Ileum (tissue), 1 donor: ENCODE measurements around the gene CAMKMT.

DNA sequence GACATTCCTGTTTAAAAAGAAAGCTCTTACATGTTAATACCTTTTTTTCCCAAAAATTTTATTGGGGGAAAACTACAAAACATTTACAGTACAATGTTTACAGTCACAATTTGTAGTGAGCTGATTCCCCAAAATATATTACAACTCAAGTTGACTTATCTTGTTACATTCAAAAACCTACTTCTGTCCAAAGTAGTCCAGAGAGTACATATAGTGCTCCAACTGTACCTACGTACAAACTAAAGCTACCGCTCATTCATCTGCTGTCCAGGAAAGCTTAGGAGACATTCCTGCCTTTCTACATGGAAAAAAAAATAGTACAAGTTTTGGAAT lies 4.1 kb downstream of the ZFP36L2 start:
- PRO-cap: no peak

DNA sequence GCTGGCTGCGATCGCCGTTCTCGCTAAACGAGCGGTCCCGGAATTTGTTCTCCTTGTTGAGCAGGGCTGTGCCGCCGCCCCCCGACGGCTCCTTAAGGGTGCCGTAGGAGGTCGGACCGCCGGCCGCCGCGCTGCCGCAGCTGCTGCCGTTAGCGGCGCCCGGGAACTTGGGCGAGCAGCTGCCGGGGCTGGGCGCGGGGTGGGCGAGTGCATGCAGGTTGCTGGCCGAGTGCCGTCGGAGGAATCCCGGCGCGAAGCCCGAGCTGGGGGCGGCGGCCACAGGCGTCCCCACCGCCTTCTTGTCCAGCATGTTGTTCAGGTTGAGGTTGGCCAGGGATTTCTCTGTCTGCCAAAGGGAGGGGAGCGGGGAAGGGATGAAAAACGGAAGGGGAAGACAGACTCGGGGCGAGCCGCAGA lies 991 bp downstream of the ZFP36L2 start:
- PRO-cap: bidirectional peak, plus-strand start at position 261 of the sequence, minus-strand start at position 231 of the sequence

DNA sequence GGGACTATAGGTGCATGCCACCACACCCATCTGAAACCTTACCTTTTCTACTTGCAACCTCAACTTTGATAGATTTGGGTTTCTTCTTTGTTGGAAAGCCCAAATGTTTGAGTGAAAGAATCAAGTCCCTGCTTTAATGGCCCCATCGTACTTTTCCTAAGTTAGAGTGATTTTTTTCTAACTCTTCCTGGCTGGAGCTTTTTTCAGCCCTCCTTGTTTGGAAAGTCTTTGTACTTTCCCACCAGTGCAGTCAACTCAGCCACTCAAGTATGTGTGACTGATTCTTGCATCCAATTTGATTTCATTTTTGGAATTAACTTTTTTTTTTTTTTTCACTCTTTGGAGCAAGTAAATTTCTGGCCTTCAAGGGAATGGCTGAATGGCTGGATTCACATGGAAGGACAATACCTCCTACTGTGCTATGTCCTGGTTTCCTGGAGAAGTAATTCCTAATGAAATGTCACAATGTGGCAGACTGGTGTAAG lies 75.8 kb upstream of the ZFP36L2 start:
- PRO-cap: no peak

DNA sequence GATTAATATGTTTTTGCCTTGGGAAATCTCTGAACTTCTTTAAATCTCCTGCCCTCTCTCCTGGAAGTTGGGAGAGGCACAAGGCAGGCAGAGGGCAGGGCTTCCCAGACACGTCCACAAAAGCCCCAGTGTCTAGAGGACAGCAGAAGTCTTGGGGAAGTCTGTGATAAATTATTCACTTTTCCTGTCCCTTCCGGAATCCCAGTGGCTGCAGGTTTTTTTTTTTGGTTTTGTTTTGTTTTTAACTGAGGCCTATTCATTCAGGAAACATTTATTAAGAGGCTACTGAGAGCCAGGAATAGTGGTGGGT lies 98.6 kb upstream of the ZFP36L2 start:
- PRO-cap: no peak

GRCh38 chr2:43493792-43494496 lies 101.9 kb downstream of the THADA start:
- PRO-cap: no peak

- PRO-cap: unidirectional peak, minus-strand start at chr2:43537285
Measured at GRCh38 chr2:43536993-43537588, 58.7 kb downstream of the THADA start.

DNA sequence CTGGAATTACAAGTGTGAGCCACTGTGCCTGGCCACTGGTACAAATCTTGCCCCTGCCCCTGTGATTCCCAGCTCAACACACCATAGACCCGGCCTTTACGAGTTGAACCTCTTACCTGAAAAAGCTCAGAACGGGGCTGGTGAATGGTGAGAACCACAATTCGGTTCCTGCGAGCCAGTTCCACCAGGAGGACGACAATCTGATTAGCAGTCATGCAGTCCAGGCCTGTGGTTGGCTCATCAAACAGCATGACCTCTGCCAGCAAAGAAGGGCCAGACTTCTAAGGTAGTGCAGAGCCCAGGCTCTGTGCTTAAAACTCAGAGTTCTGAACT lies 12.4 kb downstream of the ABCG5 start:
- PRO-cap: no peak

- PRO-cap: no peak
Measured at GRCh38 chr2:43842252-43842775, 3.5 kb downstream of the ABCG8 start.

- PRO-cap: no peak
Measured at GRCh38 chr2:43905398-43906090, 66.8 kb downstream of the ABCG8 start.

- PRO-cap: no peak
Measured at GRCh38 chr2:43963385-43963972, 32.3 kb downstream of the LRPPRC start.

DNA sequence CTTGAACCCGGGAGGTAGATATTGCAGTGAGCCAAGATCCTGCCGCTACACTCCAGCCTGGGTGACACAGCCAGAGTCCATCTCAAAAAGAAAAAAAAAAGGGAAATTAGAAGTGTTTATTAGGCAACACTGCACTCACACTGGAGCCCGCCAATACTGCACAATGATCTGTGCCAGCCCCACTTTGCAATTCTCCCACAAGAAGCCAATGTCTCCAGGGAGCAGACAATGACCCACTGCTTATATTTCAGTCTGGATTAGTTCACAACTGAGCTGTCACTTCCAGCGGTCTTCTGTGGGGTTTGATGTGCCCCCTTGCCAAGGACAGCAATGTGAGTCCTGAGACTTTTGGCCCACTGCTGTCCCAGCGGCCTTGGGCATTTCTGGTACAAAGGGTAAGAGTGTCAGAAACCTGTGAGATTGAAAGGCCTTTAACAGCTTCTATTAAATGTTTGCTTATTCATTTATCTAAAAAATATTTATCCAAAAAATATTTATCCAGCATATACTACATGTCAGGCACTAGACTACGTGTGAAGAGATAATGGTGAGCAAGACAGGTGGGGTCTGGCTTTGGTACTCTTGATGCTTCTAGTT lies 85.6 kb upstream of the PPM1B start:
- PRO-cap: no peak

DNA sequence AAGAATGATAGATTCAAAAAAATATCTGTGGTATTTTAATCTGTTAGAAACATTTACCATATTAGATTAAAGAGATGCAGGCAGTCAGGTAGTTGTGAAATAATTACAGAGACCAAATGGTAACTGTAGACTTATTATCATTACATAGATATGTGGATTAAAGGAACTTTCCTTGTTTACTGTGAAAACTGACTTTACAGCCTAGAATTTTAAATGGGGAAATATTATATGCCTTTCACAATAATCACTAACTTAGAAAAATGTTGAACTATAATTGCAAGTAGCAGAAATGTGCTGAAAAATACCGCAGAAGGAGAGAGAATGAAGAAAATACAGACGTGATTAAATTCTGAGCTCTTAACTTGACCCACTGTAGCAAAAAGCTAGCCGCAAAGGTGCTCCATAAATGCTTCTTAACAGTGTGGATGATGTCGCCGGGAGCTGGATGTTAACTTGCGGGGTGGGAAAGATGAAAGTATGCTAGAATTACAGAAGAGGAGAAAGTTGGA lies 52.4 kb downstream of the PPM1B start:
- PRO-cap: no peak

DNA sequence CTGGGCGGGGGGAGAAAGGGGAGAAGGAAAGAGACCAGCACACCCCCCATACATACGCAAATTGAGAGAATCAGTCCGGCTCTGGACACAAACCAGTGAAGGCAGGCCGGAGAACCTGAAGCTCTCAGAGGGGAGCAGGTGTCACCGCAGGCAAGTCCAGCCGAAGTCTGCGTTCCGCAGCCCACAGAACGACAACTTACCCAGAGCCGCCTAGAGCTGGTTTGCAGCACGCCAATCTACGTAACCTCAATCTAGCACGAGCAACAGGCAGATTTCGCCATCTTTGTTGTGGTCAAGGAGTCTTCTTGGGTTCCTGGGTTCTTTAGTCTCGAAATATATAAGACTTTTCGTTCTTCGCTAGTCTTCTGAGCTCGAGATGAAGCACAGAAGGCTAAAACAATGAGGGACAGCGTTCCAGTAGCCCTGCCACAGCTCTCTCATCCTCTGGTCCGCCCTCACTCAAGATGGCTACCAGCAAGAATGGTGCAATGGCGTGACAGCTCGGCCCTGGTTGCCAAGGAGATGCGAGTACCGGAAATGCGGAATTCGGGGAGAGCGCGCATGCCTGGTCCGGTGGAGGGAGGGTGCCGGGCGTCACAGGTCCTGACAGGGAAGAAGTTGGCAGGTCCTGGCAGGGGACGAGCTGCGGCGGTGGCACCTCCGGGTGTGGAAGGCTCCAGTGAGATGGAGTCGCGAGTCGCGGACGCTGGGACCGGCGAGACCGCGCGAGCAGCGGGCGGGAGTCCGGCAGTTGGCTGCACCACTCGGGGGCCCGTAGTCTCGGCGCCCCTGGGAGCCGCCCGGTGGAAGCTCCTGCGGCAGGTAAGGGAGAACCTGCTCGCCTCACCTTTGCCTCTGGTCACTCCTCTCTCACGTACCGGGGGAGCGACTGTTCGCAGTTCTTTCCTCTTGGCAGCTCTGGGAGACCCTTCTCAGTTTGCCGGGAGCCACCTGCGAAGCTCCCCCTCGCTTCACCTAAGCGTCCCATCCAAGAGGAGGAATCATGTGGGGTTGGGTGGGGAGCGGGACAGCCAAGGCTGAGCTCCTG lies at the start of gene CAMKMT:
TSS of gene CAMKMT (plus strand) at position 624 of the 1,048 bp plus-strand sequence.
- PRO-cap: bidirectional peak, plus-strand start at position 682 of the sequence, minus-strand start at position 169 of the sequence

GRCh38 chr2:44938630-44939703 lies 2.5 kb upstream of the SIX3 start:
- PRO-cap: no peak

GRCh38 chr2:44975449-44976018 lies 33.7 kb downstream of the SIX2 start:
- PRO-cap: no peak

- PRO-cap: no peak
Measured at GRCh38 chr2:45423484-45423862, 187.6 kb downstream of the SRBD1 start.

DNA sequence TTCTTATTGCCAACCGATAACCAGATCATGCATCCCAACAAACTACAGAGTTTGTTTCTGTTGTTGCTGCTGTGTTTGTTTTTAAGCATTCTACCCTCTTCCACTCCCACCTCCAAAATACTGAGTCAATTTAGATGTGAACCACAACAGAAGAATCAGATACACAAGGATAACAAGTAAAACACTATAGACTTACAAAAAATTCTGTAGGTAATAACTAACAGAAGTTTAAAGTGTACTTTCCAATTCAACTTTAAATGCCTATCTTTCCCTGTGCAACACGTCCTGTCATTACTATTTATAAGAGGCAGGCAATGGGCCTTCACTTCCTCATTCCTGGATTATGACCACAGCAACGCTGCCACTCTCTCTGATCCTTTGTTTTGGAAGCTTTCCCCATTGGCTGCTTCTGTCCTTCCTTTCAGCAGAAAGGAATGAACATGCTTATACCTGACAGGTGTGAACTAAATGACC lies 152.0 kb downstream of the SRBD1 start:
- PRO-cap: no peak

DNA sequence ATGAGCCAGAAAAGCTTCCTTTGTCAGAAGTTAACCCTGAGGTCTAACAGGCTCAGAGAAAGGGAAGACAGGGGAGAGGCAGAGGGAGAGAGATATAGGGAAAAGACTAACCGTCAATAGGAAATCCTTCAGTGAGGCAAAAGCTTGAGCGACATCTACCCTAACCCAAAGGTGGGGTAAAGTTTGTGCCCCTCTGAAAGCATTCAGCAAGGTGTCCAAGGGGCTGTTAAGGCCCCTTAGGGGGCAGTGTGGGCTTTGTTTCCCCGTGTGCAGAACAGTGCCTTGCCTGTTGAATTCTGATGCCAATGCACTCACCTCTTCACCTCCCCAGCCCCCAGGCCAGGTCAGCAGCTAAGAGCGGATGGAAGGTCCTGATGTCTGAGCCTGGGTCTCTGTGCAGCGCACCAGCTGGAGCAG lies 12.0 kb upstream of the PRKCE start:
- PRO-cap: no peak

DNA sequence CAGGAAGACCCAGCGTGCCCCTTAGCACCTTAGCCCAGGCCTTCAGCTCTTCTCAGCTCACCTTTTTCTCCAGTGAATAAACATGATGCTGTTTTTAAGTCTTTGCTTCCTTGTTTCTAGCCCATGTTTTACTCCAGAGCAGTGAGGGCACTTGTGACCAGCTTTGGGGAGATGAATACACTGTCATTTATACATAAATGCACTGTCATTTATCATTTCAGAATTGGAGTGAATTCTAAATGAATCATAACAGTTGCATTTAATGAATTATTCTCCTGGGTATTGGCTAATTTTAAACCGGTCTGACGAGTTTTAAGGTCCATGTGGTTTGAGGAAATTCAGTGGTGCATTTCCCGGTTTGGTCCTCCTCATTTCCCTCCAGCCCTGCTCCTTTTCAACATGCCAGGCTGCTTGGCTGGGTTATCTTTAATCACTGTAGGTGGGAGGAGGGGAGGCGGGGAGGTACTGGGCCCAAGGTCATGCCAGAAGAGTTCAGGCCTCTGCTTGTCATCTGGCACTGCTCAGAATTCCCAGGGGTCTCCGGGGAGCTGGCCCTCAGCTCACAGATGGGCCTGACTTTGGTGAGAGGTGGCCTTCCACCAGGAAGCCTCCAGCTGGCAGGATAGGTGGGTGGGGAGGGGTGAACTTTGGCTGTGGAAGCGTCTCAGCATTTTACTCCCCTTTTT lies 23.9 kb downstream of the PRKCE start:
- PRO-cap: no peak

GRCh38 chr2:45699029-45700135 lies 47.9 kb downstream of the PRKCE start:
- PRO-cap: no peak